Metastatic Liver Carcinoma in the Lung (tissue), 2 donors: ENCODE results near the genes SH2B3 and ATXN2.

GRCh38 chr12:110282925-110284216 lies 2.3 kb downstream of the ATP2A2 start:
- PRO-cap, 2 experiments, result no peak in any of the 2 experiments

GRCh38 chr12:110344257-110345069 lies 59.0 kb downstream of the ANAPC7 start:
- PRO-cap, 2 experiments, result no peak in any of the 2 experiments

GRCh38 chr12:110348749-110349209 lies 54.7 kb downstream of the ANAPC7 start:
- PRO-cap, 2 experiments, result no peak in any of the 2 experiments

DNA sequence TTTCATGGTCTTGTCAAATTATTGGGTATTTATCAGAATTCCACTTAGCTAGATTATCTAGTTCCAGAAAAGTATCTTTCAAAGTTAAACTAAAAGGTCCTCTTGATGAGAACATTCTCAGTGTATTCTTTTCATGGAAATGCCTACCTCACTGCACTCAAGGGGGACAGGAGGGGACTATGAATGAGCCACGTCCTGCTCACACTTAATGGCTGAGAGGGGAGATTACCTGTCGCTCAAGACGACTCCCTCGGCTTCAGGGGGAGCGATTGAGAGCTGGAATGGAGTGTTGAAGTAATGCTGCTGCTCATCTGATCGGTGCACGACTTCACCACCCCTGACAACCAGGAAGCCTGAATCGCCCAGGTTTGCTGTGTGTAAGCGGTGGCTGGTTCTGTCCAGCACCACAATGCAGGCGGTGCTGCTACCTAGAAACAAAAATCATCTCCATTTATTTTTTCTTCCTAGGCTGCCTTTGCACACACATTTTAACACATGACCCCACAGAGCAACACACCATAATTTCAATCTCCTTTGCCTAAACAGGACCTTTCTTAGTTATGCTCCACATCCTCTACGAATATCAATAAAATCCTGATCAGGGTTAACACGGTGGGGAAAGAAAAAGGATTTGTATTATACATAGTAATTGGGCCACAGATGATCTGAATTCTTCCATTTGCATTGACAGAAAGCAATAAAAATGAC lies 37.3 kb downstream of the PPTC7 start:
- PRO-cap, 2 experiments, result no peak in any of the 2 experiments

GRCh38 chr12:110741172-110741848 lies 1.4 kb downstream of the PPP1CC start:
- PRO-cap, 2 experiments, result no peak in any of the 2 experiments

DNA sequence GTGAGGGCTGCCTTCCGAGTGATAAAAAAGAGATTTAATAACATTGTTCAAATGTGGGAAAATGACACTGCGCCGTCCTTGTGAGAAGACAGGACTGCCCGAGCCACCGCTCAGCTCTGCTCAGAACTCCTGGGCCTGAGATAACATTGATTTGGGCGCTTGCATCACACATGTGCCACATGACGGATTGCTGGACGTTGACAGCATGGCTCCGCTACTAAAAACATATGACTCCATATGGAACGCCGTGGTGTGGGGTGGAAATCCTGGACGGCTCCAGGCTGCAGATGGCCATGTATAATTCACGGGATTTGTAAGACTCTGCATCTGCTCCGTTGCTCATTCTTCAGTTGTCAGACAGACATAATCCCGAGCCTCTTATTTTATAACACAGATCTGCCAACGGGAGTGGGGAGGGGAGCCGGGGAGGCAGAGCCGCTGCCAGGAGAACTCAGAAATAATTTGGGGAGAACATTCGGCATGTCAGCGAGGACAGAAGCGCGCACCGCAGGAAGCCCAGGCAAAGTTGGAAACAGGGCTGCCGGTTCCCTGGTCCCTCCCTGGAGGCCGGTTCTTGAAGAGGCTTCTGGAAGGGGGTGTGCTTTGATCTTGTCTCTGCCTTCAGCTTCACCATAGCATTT lies 45.7 kb upstream of the MYL2 start:
- PRO-cap, 2 experiments, result no peak in any of the 2 experiments

GRCh38 chr12:111034579-111035329 lies 789 bp downstream of the CUX2 start:
- PRO-cap, 2 experiments, result no peak in any of the 2 experiments

- PRO-cap, 2 experiments, result peak in 2 of 2 experiments; most common plus-strand start chr12:111406149 (in 2); most common minus-strand start chr12:111405285 (in 1)
These were observed at the start of gene SH2B3 for GRCh38 chr12:111405205-111406275. SH2B3 (plus strand) TSS chr12:111405923.

DNA sequence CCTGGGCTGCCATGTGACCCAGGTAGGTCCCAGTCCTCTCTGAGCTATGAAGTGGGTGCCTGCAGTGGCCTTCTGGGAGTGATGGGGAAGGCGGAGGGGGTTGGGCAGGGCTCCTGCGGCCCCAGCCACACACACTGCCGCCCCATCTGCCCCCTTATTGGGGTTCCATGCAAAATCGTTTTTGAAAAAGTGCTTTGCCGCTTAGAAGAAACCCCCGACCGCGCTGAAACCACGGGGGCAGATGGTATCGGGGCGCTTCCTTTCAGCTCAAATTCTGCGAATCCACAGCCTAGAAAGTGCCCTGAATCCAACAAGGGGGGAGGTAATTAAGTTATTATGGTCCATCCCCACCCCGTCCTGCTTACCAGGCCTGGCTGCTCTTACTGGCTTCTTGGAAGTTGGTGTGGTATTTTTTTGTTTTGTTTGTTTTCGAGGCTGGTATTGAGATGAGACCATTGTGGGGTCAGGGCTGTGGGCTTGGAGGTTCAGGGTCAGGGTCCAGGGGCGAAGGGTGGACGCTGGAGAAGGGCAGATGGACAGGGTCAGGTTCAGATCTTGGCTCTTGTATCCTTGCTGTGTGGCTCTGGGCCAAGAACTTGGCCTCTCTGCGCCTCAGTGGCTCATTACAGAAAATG lies 24.5 kb downstream of the SH2B3 start:
- PRO-cap, 2 experiments, result no peak in any of the 2 experiments

DNA sequence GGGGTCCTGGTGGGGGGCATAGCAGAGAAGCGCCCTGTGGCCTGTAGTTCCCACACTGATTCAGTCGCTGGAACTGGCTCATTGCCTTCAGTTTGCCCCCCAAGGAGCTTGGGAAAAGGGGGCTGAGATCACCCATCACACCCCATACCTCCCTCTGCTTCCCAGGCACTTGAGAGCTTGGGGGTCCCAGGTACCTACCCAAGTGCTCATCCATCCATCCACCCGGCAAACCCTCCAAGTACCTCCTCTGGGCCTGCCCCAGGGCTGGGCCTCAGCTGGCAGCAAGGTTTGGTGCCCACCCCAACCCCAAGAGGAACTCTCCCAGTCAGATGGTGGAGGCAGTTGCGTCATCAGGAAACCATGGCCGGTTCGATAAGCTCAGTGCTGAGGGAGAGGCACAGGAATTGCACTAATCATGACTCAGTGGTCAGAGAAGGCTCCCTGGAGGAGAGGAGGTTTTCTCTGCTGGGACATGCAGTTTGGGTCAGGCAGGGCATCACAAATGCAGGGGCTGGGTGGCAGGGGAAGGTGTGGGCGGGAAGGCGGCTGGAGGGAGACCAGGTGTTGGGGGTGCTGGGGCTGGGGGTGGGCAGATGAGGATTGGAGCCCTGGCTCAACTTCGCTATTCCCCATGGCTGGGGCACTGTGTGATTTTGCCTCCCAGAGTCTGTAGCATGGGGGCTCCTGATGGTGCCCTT lies 32.1 kb downstream of the SH2B3 start:
- PRO-cap, 2 experiments, result no peak in any of the 2 experiments

- PRO-cap, 2 experiments, result no peak in any of the 2 experiments
These were observed 82.6 kb downstream of the SH2B3 start for GRCh38 chr12:111488110-111488909.

DNA sequence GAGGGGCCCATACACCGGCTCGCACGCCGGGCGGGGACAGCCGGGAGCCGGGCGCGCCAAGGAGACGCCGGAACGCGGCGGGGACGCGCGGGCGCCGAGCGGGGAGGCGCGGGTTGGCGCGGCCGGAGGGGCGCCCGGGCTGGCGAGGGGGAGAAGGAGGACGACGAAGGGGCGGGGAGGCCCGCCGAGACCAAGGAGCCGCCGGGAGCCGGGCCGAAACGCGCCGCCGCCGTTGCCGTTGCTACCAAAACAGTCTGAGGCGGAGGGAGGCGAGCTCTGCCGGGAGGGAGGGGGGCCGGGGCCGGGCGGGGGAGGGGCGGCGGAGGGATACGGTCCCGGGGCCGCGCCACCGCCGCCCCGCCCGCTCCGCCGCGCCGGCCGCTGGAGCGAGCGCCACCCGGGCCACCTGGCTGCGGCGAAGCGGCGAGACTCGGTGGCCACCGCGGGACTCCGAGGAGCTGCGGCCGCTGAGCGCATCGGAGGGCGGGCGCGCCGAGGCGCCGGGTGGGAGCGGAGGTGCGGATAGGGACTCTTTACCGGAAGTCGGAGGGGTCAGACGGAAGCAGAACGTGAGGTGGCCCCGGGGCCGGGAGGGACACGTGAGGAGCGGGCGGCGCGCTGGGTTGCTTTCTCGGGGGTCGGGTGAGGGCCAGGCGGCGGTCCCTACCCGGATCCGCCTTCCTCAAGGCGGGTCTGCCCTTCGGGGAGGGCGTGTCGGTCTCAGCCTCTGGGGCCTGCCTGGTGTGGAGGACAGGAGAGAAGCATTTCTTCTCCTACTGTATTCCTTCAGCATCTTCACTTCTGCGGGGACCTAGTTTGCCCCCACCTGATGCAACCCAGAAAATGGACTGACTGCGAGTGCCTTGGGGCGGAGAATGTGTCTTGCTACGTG lies at the start of gene ATXN2:
Gene ATXN2, minus strand, starts transcription at position 278 of the 892 bp plus-strand sequence.
- PRO-cap, 2 experiments, result peak in 2 of 2 experiments; most common plus-strand start position 598 of the sequence (in 2); most common minus-strand start position 256 of the sequence (in 2)

DNA sequence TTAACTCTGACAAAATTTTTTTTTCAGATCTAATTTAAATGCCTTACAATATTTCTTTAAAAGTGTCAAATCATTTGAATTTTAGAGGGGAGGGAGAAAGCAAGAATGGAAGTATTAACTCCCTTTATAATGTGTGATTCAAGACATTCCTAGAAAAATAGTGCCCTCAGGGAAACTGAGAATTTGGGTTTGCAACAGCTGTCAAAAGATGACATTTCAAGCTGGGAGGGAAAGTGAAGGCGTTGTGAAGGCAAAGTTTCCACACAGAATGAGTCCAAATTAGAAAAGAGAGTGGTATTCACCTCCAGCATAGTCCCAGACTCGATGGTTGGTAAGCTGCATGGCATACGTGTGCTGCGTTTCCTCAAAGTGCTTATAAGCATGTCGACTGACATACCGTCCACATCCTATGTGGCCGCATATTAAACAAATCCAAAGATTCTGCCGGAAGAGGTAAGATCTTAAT lies 26.8 kb downstream of the BRAP start:
- PRO-cap, 2 experiments, result no peak in any of the 2 experiments

DNA sequence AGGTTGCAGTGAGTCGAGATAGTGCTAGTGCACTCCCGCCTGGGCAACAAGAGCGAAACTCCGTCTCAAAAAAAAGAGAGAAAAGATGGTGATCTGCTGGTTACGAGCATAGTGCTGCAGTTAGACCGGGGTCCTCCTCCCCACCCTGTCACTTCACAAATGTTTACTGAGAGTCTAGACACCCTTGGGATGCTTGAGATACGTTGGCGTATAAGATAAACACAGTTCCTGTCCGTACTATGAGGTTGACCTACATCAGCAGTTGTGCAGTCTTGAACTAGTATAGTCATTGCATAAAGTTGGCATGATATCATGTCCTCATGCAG lies 760 bp downstream of the ACAD10 start:
- PRO-cap, 2 experiments, result no peak in any of the 2 experiments

GRCh38 chr12:111807274-111807827 lies 34.7 kb upstream of the MAPKAPK5 start:
- PRO-cap, 2 experiments, result no peak in any of the 2 experiments

GRCh38 chr12:111822856-111823227 lies 19.2 kb upstream of the MAPKAPK5 start:
- PRO-cap, 2 experiments, result peak in 1 of 2 experiments; most common plus-strand start chr12:111823151 (in 1)

- PRO-cap, 2 experiments, result no peak in any of the 2 experiments
These were observed 2.4 kb downstream of the TMEM116 start for GRCh38 chr12:112010453-112011069.

- PRO-cap, 2 experiments, result peak in 1 of 2 experiments; most common plus-strand start chr12:112116780 (in 1); most common minus-strand start chr12:112116677 (in 1)
These were observed 7.8 kb upstream of the NAA25 start for GRCh38 chr12:112116162-112116943.

GRCh38 chr12:112153466-112154290 lies 28.3 kb downstream of the TRAFD1 start:
- PRO-cap, 2 experiments, result no peak in any of the 2 experiments

DNA sequence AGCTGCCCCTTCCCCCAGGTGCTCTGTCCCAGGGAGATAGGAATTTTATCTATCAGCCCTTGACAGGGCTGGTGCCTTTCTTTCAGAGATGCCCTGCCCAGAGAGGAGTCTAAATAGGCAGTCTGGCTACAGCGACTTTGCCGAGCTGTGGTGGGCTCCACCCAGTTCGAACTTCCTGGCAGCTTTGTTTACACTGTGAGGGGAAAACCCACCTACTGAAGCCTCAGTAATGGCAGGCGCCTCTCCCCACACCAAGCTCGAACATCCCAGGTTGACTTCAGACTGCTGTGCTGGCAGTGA lies 33.4 kb downstream of the TRAFD1 start:
- PRO-cap, 2 experiments, result no peak in any of the 2 experiments